Smooth muscle cell (in vitro differentiated cells): Measurements from ENCODE around the genes CKMT1B, SERF2, SPATA5L1, SQOR and SLC24A5.

DNA sequence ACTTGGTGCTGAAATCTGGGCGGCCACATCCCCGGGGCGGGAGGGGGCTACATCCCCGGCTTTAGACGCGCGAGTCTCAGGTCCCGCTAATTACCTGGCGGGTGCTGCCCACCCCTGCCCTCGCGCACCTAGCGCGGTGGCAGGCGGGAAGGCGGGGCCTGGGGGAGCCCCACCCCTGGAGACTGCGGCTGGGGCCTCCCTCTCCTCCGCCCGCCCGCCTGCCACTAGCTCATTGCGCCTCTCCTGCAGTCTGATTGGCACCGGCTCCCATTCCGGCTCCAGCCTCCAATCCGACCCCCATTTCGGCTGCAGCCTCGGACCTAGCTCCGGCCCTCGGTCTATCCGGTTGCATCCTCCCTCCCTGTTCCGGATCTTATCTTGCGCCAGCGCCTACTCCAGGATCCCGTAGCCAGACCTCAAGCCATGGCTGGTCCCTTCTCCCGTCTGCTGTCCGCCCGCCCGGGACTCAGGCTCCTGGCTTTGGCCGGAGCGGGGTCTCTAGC lies at the start of gene CKMT1B:
Gene CKMT1B, plus strand, starts transcription at position 232 of the 503 bp plus-strand sequence.
- RAMPAGE, long total RNA: no peak

DNA sequence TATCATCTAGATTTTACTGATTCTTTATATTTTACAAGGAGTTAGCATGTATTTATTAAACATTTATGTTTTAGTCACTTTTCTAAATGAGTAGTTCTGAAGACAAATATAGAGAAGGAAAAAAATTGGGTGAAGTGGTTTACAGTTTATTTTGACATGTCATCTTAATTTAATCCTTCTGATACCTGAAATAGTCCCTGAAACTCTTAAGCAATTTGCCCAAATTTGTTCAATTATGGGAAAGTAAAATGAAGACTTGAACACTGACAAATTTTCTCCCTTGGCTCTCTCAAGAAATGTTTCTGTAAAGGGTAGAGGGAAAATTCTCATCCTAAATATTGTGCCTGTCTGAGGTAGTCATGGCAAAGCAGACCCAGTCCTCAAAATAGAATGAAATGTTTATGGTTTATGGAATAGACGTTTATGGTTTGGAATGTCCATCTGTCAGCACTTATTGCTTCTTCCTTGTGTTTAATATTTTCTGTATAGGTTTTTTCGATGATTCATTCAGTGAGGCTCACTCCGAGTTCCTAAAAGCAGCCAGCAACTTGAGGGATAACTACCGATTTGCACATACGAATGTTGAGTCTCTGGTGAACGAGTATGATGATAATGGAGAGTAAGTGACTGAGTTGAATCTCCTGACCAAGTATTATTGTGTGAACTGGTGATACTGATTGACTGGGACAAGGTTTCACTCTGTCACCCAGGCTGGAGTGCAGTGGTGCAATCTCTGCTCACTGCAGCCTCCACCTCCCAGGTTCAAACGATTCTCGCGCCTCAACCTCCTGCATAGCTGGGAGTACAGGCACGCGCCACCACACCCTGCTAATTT lies 14.0 kb downstream of the ELL3 start:
- RAMPAGE, long total RNA: no peak

DNA sequence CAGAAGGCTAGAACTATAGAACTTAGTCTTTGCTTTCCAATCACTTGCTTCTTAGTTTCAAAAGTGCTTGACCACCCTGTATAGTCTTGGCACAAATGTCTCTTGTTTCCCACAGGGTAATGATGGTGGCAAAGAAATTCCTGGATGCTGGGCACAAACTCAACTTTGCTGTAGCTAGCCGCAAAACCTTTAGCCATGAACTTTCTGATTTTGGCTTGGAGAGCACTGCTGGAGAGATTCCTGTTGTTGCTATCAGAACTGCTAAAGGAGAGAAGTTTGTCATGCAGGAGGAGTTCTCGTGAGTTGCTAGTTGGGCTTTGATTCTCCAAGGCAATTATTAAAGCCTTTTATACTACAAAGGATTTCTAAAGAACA lies 10.2 kb downstream of the ELL3 start:
- RAMPAGE, long total RNA: no peak

GRCh38 chr15:43770282-43770776 lies 6.4 kb downstream of the ELL3 start:
- RAMPAGE, long total RNA: no peak

DNA sequence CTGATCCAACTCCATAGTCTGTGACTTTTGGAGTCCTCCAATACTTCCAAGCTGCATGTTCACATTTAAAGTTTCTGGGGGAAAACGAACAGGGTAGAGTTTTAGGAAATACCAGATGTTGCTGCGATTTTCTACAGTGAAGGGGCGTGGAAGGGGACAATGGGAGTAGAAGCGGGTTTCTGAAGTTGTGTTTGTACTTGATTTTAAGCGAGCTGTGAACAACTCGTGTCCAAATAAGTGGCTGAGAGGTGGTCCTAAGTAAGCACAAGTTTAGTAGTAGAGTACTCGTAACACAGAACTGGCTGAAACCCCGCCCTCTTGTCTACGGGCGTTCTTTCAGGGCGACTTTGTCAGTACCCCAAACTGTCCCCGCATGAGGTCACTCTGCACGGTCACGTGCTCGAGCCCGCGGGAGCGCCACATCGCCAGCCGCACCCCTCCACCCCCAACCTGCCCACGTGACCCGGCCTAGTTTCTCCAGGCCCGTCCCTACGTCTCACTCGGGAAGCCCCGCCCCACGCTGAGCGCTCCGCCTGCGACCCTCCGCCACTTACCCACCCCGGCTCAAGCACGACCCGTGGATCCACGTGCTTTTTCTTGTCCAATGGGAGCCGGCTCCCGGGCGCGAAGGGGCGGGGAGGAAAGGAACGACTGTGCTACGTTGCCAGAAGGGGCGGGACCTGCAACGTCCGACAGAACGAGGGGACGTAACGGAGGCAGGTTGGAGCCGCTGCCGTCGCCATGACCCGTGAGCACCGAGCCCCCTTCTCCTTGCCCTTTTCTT lies at the start of gene SERF2:
Gene SERF2, plus strand, starts transcription at position 685 of the 784 bp plus-strand sequence.
- RAMPAGE, long total RNA: start-site peak on the plus strand centred at position 700 of the sequence, 73 bp wide, 15,192 and 8,301 reads in 2 replicates

DNA sequence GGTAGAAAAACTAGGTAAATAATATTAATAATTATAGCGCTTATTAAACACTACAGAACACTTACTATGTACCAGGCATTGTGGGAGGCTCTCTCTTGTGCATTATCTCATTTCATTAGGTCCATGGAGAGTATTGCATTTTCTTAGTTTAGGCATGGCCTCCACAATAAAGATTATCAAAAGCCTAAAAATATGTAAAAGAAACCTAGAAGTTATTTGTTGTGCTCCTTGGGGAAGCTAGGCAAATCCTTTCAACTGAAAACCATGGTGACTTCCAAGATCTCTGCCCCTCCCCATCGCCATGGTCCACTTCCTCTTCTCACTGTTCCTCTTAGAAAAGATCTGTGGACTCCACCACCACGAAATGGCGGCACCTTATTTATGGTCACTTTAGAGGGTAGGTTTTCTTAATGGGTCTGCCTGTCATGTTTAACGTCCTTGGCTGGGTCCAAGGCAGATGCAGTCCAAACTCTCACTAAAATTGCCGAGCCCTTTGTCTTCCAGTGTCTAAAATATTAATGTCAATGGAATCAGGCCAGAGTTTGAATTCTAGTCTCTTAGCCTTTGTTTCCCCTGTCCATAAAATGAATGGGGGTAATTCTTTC lies 990 bp downstream of the PATL2 start:
- RAMPAGE, long total RNA: no peak

DNA sequence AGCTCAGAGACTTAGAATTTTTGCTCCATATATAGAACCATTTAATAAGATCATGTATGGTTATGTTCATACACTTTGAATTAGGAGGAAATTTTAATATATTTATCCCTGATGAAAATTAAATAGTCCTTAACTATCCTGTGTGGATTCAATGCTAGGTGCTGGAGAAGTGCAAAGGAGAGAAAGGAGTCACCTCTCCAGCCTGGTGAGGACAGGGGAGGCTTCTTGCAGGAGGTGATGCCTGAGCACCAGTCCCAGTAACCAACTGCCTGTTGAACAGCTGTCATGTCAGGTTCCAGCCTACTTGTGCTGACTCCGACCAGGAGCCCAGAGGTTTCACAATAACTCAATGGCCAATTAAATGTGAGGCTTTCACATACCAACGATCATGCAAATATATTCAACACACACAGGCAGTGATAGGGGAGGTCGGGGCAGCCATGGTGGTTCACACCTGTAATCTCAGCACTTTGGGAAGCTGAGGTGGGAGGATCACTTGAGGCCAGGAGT lies 7.7 kb downstream of the SORD start:
- RAMPAGE, long total RNA: no peak

- RAMPAGE, long total RNA: no peak
These were observed 17.3 kb downstream of the DUOX2 start for GRCh38 chr15:45096734-45096983.

- RAMPAGE, long total RNA: no peak
These were observed 27.3 kb downstream of the DUOX1 start for GRCh38 chr15:45156911-45157773.

DNA sequence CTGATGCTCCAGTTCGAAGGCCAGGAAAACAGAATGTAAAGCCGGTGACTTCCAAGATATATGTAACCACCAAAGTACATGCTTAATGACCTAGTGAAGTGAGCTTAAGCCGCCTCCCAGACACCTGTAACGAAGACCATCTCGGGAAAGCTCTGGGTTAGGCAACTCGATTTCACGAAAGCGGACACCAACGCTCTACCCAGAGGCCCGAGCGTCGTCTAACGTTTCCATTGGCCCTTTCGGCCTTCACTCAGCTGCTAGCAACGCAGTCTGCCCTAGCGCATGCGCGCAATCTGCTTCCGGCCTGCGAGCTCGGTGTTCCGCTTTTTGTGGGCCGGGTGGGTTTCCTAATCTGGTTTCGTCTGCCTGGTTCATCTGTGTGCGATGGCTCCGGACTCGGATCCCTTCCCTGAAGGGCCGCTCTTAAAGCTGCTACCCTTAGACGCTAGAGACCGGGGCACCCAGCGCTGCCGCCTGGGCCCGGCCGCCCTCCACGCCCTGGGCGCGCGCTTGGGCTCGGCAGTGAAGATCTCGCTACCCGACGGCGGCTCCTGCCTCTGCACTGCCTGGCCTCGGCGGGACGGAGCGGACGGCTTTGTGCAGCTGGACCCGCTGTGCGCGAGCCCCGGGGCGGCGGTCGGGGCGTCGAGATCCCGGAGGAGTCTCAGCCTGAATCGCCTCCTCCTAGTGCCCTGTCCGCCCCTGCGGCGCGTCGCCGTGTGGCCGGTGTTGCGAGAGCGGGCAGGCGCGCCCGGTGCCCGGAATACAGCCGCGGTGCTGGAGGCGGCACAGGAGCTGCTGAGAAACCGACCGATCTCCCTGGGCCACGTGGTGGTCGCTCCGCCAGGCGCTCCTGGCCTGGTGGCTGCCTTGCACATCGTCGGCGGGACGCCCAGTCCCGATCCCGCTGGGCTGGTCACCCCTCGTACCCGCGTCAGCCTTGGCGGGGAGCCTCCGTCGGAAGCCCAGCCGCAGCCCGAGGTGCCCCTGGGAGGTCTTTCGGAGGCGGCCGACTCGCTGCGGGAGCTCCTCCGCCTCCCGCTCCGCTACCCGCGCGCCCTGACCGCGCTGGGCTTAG lies at the start of gene SPATA5L1:
Gene SPATA5L1, plus strand, starts transcription at position 291 of the 1,078 bp plus-strand sequence.
- RAMPAGE, long total RNA: no peak

DNA sequence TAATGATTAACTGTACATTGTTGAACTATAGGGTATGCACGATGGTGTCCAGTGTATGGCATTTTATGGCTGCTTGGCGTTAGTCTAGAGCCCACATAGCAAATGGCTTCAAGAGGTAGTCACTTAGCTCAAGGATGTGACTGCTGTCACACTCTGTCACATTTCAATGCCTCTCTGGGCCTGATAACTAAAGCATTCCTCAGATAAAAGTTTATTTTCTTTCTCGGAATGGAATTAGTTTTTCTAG lies 9.2 kb downstream of the C15orf48 start:
- RAMPAGE, long total RNA: no peak

- RAMPAGE, long total RNA: no peak
These were observed at the start of gene SQOR for GRCh38 chr15:45634405-45635698. Gene SQOR, plus strand, starts transcription at chr15:45635029.

GRCh38 chr15:45705535-45706187 lies 70.8 kb downstream of the SQOR start:
- RAMPAGE, long total RNA: no peak

DNA sequence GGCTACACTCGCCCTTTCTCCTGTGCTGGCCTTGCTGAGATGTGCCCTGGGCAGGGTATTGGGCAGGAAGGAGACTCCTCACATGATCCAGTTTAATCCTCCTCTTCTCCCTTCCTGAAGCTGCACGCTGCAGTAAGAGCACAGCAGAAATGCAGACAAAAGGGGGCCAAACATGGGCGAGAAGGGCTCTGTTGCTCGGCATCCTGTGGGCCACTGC lies at the start of gene SLC24A5:
Gene SLC24A5, plus strand, starts transcription at position 95 of the 217 bp plus-strand sequence.
- RAMPAGE, long total RNA: no peak

DNA sequence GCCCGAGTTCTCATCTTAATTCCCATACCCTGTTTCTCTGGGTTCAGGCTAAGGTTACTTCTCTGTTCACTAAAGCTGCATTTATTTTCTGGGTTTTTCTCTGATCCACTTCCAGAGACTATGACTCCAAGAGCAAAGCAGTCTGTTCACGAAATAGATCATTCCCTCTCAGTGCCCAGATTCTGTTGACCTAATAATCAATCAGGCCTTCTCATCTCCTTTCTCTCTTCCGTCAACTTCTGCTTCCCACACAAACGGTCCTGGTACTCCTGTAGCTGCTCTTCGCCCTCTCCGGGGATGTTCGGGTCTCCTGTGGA lies 61.3 kb downstream of the DUT start:
- RAMPAGE, long total RNA: no peak

DNA sequence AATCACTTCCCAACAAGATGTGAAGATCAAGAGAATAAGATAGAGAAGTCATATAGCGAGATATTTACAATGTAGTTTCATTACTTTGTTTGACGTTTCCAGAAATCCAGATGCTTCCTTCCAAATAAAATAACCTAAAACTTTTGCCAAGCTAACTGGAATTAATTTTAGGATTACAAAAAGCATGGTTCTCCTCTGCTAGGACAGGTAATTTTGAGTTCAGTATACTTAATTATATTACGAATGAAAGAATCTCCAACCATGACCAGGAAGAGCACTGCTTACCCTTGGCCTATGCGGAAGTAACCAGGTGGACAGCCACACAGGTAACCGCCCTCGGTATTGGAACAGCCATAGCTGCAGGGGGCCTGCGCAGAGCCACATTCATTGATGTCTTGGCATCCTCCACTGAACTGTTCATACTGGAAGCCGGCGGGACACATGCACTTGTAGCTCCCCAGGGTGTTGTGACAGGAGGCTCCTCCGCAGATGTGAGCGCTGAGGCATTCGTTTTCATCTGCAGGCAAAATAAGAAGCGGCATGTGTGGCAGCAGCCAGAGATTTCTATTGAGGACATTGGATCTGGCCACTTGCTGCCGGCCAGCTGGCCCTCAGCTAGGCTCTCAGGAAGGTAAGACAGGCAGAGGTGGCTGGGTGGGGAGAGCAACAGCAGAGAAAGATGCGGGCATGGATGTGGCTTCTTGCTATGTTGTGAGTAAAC lies 84.2 kb downstream of the DUT start:
- RAMPAGE, long total RNA: no peak

DNA sequence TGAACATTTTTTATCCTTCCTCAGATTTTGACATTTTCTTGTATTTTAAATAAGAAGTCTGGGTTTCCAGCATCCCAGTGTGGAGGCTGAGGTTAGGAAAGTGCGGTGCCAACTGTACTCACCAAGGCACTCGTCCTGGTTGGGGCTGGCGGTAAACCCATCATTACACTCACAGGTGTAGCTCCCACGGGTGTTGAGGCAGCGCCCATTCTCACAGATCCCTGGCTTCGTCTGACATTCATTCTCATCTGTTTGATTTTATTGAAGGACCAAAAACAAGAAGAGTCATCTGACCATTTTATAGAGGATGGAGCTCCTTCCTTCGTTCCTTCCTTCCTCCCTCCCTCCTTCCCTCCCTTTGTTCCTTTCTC lies 97.0 kb downstream of the DUT start:
- RAMPAGE, long total RNA: no peak

GRCh38 chr15:48537449-48537930 lies 108.0 kb downstream of the FBN1 start:
- RAMPAGE, long total RNA: no peak

DNA sequence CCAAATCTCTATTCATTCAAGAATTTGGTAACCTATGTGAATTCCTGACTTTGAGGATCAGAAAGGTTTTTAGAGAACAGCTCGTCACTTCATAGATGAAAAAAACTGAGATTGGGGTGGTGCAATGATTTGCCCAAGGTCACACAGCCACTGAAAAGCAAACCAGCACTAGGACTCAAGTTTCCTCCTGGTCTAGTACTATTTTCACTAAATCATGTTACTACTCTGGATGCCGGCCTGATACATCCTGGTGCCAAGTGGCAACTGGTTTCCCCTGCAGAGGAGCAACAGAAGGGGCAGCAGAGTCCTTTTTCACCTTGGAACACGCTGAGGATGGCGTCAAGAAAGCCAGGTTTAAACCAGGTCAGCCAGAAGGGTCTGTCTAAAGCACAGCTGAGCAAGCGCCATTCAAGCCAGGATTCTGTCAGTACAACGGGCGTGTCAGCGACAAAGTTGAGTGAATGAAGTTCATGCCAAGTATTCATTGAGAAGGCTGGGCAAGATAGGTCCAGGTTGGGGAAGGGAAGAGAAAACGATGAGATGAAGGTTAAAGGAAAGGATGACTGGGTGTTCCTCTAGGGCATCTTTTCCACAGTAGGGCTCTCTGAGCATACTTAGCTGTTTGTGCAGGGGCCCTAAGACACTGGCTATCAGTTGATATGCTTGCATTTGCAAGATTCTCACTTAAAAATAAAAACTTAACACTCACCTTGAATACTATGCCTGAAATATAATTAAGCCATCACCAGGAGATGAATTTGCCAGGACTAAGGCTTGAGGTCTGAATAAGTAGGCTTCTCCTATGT lies 88.2 kb downstream of the FBN1 start:
- RAMPAGE, long total RNA: no peak

DNA sequence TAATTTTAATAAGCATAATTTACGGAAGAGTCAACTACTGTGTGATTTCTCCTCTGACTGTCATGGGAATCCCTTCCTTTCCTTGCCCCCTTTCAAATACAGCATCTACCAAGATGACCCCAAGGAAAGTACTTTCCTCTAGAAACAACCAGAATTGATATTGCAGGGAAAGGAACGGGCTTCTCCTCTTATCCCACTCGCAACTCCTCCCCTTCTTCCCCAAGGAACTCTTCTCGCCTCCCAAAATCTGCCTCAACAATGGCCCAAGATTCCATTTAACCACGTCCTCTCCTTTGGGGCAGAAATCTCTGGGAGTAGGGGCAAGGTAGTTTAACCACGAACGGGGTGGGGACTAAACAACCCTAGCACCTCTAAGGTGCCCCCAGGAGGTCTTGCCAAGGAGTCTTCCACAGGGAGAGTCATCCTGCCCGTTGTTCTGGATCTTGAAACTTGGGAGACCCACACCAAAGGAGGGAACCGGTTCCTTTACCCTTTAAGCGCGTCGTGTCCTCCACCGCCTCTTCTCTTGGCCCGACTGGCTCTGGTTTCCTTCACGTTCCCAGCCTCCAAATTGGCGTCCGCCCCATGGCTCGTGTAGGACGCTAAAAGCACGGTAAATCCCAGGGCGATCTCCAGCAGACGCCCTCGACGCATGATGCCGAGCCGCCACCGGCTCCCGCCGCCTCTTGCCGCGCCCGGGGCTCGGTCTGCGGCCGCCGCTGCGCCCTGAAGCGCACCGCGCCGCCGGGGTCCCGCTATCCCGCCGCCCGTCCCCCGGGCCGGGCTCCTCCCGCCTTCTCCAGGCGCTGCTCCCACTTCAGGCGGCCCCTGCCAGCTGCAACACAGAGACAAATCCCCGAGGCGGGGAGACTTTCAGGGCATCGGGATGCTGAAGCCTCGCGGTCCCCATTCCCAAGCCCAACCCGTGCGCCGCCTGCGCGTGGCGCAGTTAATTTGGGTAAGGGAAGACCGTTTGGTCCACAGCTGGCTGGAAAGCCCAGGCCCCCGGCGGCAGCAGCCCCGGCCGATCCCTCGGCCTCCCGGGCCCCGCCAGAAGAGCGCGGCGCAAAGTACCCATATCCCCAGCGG lies 1.0 kb downstream of the FBN1 start:
- RAMPAGE, long total RNA: no peak